Brain (tissue), 1 donor: ENCODE results near the gene ZBTB7A.

GRCh38 chr19:3644006-3644575 lies 17.5 kb upstream of the CACTIN start:
- RRBS = no CpG with 5 or more reads among the region's 26 CpGs

- RRBS = 30% methylated on average over 5 of the region's 43 CpGs
Measured at GRCh38 chr19:3671549-3672449, 28.5 kb downstream of the PIP5K1C start.

DNA sequence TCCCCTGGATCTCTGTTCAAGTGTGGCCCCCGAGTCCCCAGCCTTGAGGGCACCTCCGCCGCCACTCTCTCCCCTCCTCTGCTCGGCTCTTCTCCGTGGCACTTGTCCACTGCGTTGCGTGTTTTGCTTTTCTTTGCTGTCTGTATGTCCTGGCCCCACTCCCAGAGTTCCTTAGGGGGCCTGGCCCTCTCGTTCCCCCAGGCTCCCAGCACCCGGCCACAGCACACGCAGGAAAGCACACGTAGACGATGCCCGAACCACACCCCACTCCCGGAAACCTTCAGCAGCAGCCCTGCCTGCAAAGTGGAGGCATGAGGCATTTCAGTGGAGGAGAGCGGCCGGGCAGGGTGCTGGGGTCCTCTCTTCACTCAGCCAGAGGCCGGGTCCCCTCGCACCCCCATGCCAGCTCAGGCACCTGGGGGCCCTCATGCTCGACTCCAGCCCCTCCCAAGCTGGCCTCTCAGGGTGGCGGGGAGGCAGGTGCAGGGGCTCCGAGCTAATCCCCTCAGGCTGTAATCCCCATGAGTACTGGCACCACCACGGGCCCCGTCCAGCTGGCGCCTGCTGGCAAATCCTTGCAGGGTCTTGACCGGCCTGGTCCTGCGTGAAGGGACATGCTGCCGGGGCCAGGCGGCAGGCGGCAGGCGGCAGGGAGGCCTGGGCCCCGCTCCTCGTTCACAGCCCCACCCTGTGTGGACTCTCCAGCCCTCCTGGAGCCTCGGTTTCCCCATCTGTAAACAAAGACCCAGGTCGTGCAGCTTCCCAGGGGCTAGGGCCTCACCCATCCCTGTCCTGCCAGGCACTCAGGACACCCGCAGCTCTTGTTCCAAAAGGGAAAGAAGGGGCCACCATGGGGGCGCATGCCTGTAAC lies 7.1 kb downstream of the PIP5K1C start:
- RRBS = 38% methylated on average over 9 of the region's 36 CpGs

- RRBS = 66% methylated on average over 7 of the region's 29 CpGs
Measured at GRCh38 chr19:3697950-3698398, 2.3 kb downstream of the PIP5K1C start.

GRCh38 chr19:3721414-3722029 lies 13.3 kb downstream of the TJP3 start:
- RRBS = 2% methylated on average over 6 of the region's 36 CpGs

DNA sequence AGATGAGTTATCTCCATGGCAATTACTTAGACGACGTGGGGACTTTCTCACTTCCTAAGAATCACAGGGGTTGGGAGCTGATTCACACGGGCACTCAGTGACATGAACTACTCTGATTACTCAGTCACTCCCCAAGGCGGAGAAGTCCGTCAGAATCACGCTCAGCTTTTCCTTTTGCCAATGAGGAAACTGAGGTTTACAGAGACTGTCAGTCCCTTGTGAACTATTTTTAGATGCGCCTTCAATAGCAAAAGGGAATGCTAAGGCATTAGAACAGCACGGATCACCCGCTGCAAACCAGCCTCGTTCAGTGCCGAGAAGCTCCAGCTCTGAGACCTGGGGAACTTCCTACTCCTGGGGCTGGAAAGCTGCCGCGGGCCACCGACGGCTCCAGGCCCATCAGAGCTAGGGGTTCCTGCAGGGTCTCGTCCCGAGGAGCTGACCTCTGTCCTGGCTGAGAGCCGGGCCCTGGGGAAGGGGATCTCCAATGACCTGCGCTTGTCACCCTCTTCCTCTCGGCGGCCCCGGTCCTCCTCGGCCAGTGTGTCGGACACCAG lies 32.5 kb upstream of the MATK start:
- RRBS = 83% methylated on average over 5 of the region's 24 CpGs

DNA sequence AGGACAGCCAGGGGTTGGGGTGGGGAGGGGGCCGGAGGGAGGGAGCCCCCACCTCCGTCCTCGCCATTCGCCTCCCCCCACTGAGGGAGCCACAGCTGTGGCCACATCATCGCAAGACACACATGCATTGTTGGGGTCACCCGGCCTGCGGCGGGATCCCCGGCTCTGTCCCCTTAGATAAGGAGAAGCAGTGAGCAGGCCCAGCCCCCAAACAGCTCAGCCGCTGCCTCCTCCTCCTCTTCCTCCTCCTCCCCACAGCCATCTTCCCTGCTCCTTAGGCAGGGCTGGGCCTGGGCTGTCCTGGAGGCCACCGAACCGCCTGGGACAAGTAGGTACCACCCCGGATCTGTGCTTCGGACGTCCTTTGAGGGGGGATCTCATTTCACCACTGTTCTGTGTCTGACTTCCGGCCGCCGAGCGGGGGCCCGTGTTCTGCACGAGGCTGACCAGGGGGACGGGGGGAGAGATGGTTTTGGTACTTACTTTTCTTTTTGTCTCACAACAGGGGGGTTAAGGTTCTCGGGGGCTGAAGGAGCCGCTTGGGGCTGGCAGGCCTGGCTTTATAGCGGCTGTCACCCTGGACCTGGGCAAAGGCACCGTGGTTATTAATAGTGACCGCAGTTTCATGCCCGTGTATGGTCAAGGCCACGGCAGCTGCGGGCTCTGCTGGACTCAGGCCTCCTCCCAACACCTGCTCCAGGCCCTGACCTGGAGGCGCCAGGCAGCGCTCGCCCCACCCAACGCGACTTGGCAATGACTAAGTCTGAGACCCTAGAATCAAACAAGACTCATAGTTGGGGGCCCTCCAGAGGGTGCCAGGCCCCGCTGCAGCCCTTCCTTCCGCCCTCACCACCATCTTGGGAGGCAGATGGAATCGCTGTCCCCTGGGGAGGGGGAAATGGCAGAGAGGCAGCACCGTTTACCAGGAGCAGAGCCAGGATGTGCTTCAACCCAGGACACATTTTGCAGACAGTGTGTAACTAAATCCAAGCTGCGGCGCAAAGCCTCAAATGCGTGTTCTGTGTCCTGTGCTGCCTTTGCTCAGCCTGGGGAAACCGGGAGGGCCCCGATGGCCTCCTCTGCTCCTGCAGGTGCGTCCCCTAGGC lies 18.3 kb downstream of the NMRK2 start:
- RRBS = 30% methylated on average over 9 of the region's 45 CpGs

GRCh38 chr19:3968578-3969079 lies 2.3 kb downstream of the DAPK3 start:
- RRBS = no CpG with 5 or more reads among the region's 6 CpGs

DNA sequence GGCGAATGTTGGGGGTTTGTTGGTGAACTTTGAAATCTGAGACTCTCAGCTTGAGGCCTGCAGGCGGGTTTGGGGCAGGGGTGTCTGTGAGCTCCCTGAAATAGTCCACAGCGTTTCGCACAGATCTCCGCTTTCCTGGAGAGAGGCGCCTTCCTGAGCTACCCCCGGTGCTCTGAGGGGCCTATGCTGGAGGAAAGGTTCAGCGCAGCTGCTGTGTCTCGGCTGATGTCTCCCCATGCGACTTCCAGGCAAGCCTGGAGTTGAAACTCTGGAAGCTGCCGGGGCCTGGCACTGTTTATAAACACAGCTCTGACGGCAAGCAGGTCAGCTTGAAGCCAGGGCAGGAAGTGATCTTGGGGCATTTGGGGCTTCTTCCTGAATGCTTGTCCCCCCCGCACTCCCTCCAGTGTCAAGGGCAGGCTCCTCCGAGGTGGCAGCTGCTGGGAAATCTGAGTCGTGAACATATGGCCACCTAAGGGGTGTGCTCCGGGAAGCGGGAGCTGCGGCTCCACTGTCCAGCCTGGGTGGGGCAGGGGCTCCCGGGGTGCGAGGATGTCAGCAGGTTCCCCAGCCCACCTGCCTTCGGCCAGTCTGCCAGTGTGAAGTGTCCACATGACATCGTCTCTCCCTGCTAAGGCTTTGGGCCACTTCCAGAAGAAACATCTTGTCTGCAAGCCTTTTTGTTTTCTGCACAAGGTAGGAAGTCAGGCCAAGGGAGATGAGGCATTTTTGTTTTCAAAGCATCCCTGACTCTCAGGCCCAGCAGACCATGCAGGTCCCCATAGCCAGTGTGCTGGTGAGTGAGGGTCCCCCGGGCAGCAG lies 2.5 kb downstream of the PIAS4 start:
- RRBS = 14% methylated on average over 6 of the region's 23 CpGs

DNA sequence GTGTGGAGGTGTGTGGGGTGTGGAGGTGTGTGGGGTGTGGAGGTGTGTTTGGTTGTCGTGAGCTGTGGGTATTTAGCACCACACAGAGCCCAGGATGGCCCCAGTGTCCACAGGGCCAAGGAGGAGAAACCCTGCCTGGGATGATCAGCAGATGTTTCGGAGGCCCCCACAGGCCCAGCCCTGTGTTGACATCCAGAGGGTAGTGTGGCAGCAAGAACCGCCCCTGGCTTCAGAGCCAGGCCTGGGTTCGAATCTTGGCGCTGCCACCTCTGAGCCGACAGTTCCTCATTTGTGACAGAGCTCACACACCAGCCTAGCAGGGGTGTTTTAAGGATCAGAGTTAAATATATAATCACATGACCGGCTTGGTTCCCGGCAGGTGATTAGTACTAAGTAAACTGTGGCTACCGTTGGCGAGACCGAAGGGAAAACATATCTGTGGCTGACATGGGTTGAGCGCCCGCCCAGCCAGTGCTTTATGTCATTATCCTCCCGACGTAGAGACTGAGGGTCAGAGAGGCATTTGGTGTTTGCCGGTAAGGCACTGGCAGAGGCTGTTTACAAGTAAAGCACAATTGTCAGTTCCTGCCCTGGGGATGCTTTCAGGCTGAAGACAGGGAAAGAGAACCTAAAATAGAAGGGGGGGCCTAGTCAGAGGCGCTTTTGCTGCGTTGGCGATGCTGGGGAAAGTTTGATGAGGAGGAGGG lies 4.6 kb downstream of the PIAS4 start:
- RRBS = no CpG with 5 or more reads among the region's 19 CpGs

- RRBS = 57% methylated on average over 18 of the region's 42 CpGs
Measured at GRCh38 chr19:4037820-4038390, 28.8 kb downstream of the ZBTB7A start.

DNA sequence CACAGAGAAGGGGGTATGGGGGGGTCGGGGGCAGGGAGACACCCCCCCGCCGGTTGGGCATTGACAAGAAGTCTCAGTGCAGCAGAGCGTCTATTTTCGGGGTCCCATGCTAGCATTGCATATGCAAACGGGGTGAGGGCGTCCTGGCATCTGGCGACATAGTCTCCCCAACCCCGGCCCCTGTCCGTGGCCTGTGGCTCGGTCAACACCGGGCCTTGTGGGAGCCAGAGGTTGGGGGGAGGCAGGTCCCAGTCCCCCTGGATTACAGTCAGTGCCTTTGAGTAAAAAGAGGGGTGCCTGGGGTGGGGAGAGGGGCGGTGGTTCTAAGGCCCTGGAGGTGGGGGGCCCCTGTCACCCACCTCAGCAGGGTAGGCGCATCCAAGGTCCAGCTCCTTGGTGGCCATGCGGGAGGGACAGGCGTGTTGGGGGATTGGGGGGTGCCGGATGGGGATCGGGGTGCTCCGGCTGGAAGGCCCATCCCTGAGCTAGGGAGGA lies 21.1 kb downstream of the ZBTB7A start:
- RRBS = 37% methylated on average over 3 of the region's 19 CpGs

- RRBS = no CpG with 5 or more reads among the region's 26 CpGs
Measured at GRCh38 chr19:4046096-4046939, 20.4 kb downstream of the ZBTB7A start.

DNA sequence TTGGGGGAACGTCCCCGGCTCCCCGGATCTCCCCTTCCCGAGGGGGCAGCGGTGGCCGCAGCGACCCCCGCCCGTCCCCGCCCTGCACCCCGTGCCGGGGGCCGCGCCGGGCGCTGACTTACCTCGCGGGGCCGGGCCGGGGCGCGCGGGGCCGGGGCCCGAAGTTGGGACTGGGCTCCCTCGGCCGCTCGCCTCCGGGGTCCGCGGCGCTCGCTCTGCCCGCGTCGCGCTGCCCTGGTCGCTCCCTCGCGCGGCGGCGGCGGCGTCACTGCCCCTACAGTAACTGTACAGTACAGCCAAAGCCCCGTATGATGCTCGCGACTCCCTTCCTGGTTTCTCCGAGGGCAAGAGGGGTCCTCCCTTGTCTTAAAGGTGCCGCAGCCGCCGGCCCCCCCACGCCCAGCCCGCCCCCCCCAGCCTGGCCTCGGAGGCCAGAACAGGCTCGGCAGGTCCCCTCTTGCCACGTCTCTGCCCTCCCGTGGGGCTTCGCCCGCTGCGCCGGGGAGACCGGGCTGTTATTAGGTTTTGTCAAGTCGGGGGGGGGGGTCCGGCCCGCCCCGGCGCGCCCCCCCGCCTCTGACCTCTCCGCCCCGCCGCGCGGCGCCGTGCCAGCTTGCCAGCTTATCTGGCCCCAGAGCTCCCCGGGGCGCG lies at the start of gene ZBTB7A:
TSS of gene ZBTB7A (minus strand) at position 340 of the 651 bp plus-strand sequence.
- RRBS = 2% methylated on average over 25 of the region's 80 CpGs

- RRBS = 87% methylated on average over 6 of the region's 34 CpGs
Measured at GRCh38 chr19:4090266-4090764, 23.6 kb upstream of the ZBTB7A start.

DNA sequence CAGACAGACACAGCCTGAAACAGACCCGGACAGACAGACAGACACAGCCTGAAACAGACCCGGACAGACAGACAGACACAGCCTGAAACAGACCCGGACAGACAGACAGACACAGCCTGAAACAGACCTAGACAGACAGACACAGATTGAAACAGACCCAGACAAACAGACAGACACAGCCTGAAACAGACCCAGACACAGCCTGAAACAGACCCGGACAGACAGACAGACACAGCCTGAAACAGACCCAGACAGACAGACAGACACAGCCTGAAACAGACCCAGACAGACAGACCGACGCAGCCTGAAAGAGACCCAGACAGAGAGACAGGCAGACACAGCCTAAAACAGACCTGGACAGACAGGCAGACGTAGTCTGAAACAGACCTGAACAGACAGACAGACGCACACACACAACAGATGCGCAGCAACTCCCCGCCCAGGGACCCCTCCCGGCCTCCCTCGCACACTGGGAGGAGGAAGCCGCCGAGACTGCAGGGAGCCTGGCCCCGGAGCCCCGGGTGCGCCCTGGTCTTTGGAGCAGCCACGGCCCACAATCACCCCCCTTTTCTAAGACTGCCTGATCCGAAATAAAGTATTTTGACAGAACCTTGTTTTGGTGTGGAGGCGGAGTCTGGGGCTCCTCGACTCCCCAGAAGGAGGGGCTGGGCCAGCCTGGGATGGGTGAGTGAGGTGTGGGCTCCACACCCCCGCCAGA lies 9.8 kb downstream of the SIRT6 start:
- RRBS = 14% methylated on average over 6 of the region's 22 CpGs

DNA sequence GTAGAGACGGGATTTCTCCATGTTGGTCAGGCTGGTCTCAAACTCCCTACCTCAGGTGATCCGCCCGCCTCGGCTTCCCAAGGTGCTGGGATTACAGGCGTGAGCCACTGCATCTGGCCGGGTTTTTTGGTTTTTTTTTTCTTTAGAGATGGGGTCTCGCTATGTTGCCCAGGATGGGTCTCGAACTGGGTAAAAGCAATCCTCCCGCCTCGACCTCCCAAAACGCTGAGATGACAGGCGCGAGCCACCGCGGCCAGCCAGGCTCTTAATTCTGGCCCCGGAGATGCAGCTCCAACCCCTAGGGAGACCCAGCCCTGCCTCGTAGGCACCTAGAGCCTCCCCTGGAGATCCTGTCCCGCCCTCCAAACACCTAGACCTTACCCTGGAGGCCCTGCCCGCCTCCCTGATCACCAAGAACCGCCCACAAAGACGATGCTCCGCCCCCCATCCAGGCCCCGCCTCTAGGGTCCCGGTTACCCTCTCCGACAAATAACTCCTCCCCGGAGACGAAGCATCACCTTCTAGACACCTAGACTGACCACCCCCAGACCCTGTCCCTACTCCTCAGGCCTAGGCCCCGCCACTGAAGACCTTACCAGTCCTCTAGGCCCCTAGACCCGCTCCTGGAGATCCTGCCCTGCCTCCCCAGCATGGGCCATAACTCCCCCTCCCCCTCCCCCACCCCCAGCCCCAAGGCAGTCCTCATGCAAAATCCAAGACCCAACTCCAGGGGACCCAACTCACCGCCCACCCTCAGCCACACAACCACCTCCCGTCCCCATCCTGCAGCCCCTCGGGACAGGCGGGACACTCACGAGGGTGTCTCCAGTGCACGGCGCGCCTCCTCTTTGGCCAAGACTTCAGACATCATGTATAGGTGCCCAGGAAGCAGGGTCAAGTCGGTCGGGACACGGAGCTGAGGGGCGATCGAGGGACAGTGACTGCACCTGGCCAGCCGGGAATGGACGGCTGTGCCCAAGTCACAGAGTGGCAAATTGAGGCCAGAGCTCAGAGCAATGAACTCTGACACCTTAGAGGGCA lies 9.2 kb downstream of the STAP2 start:
- RRBS = no CpG with 5 or more reads among the region's 44 CpGs

DNA sequence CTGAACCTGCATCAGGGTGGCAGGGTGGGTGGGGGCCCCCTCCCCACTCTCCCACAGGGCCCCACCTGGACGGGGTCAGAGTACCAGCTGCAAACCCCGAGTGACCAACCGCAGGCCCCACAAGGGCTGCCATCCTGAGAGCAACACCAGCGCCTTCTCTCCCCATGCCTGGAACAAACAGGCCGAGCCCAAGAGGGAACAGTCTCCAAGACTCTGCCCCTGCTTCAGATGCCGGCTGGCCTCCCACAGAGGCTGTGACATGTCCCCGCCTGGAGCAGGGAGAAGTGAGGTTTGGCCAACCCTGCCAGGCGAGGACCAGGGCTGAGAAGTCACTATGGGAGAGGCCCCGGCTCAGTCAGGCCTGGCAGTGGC lies 27.1 kb downstream of the MPND start:
- RRBS = 31% methylated on average over 1 of the region's 9 CpGs

- RRBS = no CpG with 5 or more reads among the region's 24 CpGs
Measured at GRCh38 chr19:4375035-4376130, 25.0 kb downstream of the SH3GL1 start.

GRCh38 chr19:4388130-4389172 lies 11.9 kb downstream of the SH3GL1 start:
- RRBS = no CpG with 5 or more reads among the region's 23 CpGs